Retinal pigment epithelial cell (primary cell): ENCODE results near the gene HAAO.

GRCh38 chr2:41931912-41932841, 115.6 kb upstream of the PKDCC start:
- RRBS = no CpG with 5 or more reads among the region's 18 CpGs

GRCh38 chr2:42045791-42046067, 2.1 kb upstream of the PKDCC start:
- RRBS = no CpG with 5 or more reads among the region's 3 CpGs

DNA sequence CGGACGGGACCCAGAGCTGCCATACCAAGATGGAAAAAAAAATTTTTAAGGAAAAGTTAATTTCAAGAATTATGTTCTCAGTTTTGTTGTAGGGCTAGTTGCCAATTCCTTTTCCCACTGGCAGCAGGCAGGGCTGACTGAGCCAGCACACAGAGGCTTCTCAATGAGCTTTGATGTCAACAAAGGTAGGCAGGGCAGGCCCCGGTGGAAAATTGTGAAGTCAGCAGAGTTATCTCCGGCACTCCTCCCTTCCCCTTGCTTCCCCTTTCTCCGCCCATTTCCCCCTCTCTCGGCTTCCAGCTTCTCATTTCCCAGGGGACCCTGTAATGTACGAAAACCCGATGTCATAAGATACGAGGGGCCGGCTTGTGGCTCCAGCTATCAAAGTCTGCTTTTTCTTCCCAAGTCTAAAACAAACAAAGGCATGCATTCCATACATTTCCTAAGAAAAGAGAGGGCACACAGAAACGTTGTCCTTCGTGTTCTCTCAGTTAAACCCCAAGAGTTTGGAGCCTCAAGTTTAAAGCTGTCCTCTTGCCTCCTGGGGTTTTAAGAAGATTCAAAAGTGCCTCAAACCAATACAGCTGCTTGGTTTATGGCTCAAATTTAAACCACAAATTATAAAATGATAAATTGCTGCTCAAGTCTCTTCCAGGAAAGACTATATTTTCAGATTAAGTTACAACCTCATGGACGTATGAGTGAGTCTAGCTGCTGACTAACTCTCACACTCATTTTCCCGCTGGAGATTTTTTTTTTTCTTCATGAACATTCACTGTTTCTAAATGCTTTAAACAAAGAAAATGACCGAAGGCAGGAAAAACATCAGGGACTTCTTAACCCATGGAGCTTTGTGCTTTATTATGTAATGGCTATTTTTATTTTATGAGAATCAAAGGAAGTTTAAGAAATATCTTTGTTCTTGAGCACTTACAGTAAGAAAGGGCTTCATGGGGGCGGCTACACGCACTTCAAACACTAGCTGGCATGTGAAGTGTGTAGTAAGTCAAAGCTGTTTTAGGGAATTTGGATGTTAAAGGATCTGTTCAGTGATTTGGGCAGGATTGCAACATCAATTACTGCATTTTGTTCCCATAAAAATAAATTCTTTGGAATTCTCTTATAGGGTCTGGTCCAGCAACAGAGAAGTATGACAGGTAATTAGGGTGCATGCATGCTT, 27.2 kb upstream of the EML4 start:
- RRBS = no CpG with 5 or more reads among the region's 17 CpGs

DNA sequence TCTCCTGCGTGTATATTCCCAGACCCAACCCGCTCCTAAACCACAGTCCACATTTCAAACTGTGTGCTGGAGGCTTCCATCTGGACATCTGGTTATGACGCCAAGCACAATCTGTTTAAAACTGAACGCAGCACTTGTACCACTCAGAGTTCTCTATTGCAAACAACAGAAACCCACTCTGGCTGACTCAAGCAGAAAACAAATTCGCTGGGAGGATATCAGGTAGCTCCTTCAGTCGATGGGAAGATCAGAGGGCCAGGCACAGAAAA, 5.7 kb upstream of the EML4 start:
- RRBS = no CpG with 5 or more reads among the region's 6 CpGs

GRCh38 chr2:42267140-42267768, 93.8 kb downstream of the COX7A2L start:
- RRBS = no CpG with 5 or more reads among the region's 1 CpG

- RRBS = no CpG with 5 or more reads among the region's 19 CpGs
These were observed 63.9 kb upstream of the COX7A2L start for GRCh38 chr2:42424866-42425306.

DNA sequence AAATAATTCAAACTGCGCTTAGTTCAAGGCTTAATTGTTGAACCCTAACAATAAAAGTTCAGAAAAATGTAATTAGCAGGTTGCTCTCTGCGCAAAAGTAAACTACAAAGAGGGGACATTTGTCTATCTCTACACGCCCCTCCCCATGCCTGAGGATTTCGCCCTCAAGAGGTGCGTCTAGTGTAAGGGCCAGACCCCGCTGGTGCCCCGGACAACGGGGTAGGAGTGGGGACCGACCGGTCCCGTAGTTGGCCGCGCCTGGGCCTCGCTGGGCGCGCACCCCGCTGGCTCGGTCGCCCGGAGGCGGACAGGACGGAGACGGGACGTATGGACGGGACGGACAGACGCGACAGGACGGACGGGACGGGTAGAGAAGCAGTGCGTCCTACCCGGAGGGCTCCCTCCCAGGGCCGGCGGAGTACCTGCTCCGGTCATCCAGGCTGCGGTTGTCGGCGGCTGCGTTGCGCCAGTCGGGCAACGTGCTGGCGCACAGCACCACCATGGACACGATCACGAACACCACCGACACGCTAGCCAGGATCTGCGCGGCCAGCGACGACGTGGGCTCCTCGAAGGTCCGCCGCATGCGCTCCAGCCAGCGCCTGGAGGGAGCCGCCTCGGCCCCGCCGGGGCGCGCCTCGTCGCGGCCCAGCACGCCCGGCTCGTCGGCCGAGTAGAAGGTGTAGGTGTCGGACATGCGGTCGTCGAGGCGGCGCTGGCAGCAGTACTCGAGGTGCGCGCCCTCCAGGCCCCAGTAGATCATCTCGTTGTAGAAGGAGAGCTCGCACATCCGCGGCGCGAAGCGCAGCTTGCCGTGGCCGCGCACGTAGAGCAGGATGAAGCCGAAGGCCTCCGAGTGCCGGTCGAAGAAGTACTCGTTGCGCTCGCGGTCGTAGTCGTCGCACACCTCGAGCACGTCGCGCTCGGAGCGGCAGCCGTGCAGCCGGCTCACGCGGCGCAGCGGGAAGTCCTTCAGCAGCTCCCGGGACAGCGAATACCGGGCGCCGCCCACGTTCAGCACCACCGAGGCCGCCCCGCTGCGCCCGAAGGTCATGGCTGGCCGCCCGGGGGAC, 998 bp downstream of the KCNG3 start:
- RRBS = 10% methylated on average over 35 of the region's 128 CpGs

- RRBS = 2% methylated on average over 19 of the region's 84 CpGs
These were observed at the start of gene HAAO for GRCh38 chr2:42791919-42793234. Gene HAAO, minus strand, starts transcription at chr2:42792583.

- RRBS = no CpG with 5 or more reads among the region's 26 CpGs
These were observed 19.2 kb upstream of the HAAO start for GRCh38 chr2:42811467-42812066.

- RRBS = no CpG with 5 or more reads among the region's 18 CpGs
These were observed 64.7 kb upstream of the HAAO start for GRCh38 chr2:42856967-42857564.

DNA sequence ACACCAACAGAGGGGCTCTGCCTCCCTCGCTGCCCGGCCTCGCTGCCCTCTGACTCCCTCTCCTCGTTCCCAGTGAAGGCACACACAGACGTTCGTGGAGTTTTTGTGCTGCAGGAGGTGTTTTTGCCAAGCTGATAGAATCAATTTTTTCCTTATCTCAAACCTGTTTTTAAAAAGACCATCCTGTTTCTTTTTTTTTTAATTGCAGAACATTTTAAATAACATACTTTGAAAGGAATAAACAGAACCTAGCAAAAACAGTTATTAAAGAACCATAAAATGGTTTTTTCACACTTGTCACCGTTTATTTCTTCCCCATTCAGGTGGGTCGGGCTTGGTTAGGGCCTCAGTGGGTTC, 71.5 kb upstream of the HAAO start:
- RRBS = 100% methylated on average over 2 of the region's 8 CpGs

DNA sequence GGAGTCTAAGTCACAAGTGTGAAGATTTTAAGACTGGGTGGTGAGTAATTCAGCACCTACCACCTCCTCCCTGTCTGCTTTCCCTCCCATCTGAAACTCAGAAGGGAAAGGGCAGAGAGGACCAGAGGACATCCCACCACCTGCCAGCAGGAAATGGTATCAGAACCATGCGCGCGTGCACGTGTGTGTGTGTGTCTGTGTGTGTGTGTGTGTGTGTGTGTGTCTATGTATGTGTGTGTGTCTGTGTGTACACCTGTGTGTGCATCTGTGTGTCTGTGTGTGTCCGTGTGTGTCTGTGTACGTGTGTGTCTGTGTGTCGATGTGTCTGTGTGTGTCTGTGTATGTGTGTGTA, 76.9 kb downstream of the ZFP36L2 start:
- RRBS = no CpG with 5 or more reads among the region's 7 CpGs

GRCh38 chr2:43159853-43160157, 66.6 kb downstream of the ZFP36L2 start:
- RRBS = no CpG with 5 or more reads among the region's 4 CpGs

DNA sequence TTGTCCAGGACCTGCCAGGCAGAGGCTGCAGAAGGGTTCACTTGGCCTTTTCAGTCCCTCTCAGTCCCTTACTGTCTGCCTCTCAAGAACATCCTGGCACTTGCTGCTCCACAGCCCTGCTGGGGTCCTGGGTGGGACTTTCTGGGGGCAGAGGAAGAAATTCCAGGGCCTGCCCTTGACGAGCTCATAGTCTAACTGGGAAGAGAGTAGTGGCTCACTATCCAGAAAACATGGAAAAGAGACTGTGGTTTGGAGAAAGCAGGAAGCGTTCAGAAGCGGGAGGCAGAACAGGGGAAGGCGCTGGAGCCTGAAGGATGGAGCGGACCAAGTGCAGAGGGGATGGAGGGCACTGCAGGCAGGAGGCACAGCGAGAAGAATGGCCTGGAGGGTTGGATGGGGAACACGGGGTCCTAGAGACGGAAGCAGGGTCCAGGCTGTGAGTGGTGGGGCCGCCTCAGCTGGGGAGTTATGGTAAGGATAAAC, 58.1 kb downstream of the ZFP36L2 start:
- RRBS = no CpG with 5 or more reads among the region's 9 CpGs

DNA sequence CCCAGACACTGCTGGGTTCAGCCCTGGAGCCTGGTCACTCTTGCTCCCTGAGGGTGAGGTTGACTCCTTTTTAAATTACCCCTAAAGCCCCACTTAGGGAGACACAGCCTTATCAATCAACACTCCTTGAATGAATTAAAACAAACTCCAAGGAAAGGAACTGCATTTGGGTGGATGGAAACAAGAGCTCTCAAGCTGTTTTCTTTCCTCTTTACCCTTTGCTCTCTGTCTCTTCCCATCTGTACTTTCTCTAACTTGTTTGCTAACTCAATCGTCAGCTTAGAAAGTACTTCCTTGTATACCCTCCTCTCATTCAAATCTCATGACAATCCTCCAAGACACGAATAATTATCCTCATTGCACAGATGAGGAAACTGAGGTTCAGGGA, 32.8 kb downstream of the ZFP36L2 start:
- RRBS = no CpG with 5 or more reads among the region's 2 CpGs

DNA sequence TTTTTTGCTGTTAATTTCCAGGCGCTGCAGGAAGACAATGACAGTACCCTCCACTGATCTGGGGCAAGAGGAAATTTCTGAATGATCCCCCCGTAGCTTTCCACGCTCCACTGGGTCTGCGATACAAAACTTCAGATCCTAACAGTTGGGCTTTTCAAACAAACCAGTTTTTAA, 5.7 kb downstream of the ZFP36L2 start:
- RRBS = no CpG with 5 or more reads among the region's 4 CpGs

- RRBS = 1% methylated on average over 32 of the region's 98 CpGs
These were observed 688 bp upstream of the ZFP36L2 start for GRCh38 chr2:43226782-43227805.

DNA sequence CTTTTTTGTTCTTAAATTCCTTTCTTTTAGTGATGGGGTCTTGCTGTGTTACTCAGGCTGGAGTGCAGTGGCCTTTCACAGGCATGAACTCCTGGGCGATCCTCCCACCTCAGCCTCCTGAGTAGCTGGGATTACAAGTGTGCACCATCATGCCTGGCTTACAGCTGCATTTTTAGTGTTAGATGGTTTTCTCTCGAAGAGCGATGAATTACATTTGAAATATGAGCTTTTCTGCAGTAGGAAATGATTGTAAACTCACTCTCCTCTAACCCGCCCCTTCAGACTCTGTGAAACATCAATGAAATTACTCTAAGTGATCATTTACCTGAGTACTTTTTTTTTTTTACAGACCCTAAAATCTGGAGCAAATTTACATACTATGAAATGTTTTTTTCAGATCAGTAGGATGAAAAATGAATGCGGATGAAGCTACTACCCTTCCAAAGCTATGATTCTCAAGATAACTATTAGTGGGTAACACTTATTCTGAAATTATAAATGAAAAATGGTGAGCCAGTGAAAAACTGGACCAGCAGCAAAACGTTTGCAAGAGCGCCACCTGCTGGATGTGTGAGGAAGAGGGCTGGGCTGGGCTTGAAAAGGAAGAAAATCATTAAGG, 2.9 kb upstream of the ZFP36L2 start:
- RRBS = no CpG with 5 or more reads among the region's 7 CpGs

GRCh38 chr2:43239737-43240696, 13.6 kb upstream of the ZFP36L2 start:
- RRBS = no CpG with 5 or more reads among the region's 14 CpGs

GRCh38 chr2:43251215-43251716, 24.9 kb upstream of the ZFP36L2 start:
- RRBS = no CpG with 5 or more reads among the region's 5 CpGs